Monocyte (primary cell): ENCODE data around the genes ERICH4, CEACAM6 and DEDD2.

DNA sequence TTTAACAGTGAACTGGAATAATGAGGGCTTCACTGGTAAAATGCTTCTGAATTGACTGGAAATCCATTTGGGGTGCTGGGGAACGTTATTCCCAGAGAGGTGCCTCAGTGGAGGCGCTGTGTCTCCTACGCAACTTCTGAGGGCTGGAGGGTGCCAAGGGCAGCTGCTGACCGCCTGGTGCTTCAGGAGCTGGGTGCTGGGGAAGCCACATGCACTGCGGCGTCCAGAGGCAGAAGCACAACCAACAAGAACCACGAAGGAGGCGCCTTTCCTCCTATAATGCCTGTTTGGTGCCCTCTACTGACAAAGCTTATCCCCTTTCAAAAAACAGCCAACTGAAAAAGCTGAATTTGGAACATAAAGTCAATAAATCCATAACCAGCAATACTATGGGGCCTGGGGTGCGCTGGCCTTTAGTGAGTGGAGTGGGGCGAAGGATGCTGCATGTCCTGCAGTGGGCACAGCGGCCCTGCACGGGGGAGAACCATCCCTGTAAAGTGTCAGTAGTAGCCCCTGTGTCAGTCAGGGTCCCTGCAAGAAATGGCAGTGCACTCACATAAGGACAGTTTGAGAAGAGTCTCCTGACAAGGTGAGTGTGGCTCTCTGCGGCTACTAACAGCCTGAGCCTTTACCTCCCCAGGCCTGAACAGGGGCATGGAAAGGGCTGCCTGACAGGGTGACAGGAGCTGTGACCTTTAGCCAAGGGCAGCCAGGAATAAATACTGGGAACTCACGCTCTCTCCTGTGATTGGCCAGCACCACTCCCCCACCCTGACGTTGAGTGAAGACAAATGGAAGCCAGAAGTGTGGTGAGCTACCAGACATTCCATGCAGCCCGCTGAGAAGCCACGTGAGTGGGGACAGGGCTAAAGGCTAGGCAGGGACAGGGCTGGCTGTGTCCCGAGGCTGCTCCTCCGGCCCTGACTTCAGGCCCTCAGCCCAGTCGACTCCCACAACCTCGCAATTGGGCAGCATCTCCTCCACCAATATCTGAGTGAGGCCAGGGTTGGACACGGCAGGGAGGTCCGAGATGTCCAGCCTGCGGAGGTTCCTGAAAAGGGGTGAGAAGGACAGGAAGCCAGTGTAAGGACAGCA lies 4.5 kb upstream of the B3GNT8 start:
- PRO-cap, 2 experiments: no peak in any of the 2 experiments

GRCh38 chr19:41442873-41443315 lies at the start of gene ERICH4:
Gene ERICH4 (plus strand): TSS chr19:41443156.
- PRO-cap, 2 experiments: no peak in any of the 2 experiments

DNA sequence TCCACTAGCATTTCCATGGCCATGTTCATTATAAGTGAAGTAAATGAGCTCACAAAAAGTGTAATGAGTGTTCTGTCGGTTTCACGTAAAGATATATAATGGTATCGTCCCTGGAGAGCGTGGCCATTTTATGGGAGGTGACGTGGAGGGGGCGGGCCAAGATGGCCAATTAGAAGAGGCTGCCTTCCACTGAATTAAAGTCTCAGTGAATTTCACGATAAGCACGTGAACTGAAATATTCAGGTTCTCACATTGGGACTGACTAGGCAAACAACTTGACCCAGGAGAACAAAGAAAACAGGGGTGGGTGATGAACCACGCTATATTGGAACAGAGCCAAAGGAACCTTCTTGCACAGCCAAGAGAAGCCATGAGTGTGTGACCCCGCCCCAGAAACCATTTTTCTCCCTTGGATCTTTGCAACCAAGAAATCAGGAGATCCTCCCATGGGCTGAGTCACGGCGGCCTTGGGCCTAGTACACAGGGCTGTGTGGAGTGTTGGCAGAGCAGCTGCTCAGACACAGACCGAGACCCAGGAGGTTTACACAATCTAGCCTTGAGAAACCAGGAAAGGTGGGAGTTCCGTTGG lies 36.8 kb downstream of the ERICH4 start:
- PRO-cap, 2 experiments: no peak in any of the 2 experiments

DNA sequence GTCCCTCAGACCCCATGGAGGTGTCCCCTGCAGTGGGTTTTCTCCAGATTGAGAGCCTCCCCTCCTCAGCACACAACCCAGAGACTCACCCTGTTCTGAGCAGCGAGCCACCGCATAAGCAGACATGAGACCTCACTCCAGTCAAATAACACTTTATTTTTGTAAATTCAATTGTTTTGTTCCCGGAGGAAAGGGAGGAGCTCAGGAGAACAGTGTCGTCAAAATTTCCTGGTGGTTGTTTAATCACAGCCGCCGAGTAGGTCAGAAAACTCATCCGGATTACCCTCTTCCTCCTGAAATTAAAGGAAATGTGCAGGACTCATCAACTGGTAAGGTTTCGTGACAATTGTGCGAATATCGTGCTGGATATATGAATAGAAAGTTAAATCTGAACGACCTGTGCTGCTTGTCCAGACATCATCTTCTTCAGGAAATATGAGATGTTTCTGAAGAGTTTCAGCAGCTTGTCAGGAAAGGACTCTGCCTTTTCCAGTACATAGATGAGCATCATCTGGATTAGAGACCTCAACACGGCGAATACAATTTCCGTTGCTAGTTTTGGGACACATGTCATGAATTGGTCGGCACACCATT lies 57.6 kb downstream of the ERICH4 start:
- PRO-cap, 2 experiments: no peak in any of the 2 experiments

GRCh38 chr19:41521842-41522552 lies 54.0 kb upstream of the CEACAM21 start:
- PRO-cap, 2 experiments: peak in 1 of 2 experiments; most common minus-strand start chr19:41522378 (in 1)

GRCh38 chr19:41531417-41532190 lies 44.4 kb upstream of the CEACAM21 start:
- PRO-cap, 2 experiments: peak in 2 of 2 experiments; most common plus-strand start chr19:41531511 (in 1); most common minus-strand start chr19:41531565 (in 2)

- PRO-cap, 2 experiments: no peak in any of the 2 experiments
These were observed 40.8 kb upstream of the CEACAM21 start for GRCh38 chr19:41534846-41535816.

GRCh38 chr19:41711673-41712495 lies 3.5 kb downstream of the CEACAM5 start:
- PRO-cap, 2 experiments: no peak in any of the 2 experiments

DNA sequence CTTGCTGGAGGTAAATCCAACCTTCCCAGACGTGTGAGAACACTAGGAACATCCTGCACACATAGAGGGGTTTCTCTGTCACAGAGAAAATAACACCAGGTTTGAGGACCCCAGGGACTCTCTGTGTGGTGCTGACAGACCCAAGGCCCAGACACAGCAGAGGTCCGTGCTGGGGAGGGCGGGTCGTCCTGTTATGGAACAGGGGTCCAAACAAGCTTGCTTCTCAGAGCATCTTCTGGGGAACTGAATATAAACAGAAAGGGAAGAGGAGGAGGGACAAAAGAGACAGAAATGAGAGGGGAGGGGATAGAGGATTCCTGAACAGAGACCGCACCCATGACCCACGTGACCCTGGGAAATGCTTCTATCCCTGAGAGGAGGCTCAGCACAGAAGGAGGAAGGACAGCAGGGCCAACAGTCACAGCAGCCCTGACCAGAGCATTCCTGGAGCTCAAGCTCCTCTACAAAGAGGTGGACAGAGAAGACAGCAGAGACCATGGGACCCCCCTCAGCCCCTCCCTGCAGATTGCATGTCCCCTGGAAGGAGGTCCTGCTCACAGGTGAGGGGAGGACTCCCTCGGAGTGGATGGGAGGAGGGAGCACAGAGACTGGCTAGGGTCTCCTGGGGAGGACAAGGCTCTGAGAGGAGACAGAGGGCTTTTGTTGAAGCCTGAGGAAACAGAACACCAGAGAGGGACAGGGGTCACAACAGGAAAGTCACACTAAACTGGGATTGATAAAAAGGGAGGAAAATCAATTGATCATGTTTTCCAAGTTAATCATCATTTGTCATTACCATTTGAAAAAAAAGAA lies at the start of gene CEACAM6:
CEACAM6 (plus strand) TSS at position 388 of the 813 bp plus-strand sequence.
- PRO-cap, 2 experiments: no peak in any of the 2 experiments

DNA sequence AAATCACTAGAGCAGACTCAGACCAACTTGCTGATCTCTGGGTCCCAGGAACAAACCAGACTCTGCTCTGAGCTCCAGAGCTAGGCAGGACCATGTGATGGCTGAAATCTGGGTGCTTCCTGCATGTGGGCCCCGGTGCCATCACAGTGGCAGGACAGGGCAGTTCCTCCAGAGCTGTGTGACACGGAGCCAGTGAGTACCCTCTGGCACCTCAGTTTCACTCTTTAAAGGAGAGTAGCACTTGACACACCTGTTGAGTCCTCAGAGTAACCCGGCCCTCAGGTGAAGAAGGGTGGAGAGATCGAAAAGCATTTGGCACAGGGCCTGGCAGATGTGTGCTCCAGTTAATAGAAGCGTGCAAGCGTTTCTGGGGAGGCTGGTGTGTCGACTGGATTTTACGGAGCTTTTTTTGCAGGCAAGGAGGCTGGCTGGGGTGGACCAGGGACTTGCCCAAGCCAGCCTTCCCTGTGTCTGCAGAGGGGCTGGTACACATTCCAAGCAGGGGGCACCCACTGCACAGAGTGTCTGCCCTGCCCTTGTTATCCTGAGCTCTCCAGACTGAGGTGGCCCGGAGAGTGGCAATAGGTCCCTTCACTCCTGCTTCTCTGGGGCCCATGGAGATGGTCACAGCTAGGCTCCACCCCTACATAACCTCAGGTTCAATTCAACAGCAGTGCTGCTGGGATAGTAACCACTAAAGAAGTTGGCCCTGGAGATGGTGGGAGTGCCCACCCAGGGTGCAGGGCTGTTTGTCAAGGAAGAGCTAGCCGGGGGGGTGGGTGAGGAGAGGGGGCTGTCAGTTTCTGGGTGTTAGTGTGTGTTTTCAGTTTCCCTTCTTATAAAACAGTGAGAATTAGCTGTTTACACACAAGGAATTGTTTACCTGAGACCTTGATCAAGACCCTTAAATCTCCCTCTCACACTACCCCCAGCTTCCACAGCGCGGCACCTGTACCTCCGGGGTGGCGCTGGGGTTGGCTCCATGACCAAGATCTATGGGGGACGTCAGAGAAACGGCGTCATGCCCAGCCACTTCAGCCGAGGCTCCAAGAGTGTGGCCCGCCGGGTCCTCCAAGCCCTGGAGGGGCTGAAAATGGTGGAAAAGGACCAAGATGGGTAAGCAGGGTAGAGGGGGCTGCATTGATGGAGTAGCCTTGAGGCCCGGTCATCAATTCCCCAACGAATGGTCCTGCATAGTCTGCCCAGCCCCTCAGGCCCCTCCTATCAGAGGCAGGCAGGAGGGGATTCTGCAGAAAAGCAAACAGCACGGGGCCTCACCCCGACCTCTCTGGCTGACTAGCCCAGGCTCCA lies 8.5 kb downstream of the RPS19 start:
- PRO-cap, 2 experiments: no peak in any of the 2 experiments

GRCh38 chr19:41869550-41869989 lies 7.5 kb upstream of the CD79A start:
- PRO-cap, 2 experiments: no peak in any of the 2 experiments

DNA sequence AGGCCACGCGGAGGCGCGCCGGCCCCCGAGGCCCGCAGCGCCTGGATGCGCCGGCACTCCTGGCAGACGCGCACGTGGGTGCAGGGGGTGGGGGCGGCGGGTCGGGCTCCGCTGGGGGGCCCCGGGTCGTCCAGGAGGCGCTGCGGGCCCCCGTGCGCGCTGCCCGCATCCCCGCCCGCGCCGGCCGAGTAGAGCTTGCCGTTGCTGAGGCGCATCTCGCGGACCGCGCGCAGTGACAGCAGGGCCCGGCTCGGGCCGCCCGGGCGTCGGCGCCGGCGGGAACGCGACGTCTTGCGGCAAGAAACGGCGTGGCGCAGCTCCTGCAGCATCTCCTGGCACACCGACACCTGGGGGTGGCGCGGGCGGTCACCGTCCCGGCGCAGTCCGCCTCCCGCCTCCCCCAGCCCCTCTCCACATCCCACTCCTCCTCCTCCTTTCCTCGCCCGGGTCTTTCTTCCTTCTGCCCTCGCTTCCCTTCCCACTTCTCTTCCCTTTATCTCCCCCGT lies 5.0 kb upstream of the ATP1A3 start:
- PRO-cap, 2 experiments: peak in 1 of 2 experiments; most common plus-strand start position 90 of the sequence (in 1)

GRCh38 chr19:42088582-42089386 lies 12.8 kb downstream of the ZNF574 start:
- PRO-cap, 2 experiments: no peak in any of the 2 experiments

DNA sequence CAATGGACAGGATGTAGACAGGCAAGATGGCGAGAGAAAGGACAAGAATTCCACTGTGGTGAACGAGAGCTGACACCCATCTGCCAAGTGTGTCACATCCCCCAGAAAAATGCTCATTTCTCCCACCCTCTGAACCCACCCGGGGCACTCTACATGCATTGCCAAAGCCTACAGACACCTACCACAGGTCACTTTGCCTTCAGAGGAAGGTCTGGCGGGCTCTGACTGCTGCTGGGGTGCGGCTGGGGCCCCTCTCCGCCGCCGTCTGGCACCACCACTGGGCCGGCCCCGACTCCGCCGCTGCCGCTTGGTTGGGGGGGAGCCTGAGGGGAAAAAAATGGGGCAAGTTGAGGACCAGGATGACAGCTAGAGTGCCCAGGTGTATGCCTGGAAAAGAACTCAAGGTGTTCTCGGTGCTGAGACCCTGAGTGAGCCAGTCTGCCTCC lies 7.9 kb downstream of the DEDD2 start:
- PRO-cap, 2 experiments: peak in 1 of 2 experiments; most common minus-strand start position 267 of the sequence (in 1)

- PRO-cap, 2 experiments: peak in 2 of 2 experiments; most common plus-strand start chr19:42218034 (in 2); most common minus-strand start chr19:42217677 (in 2)
These were observed at the start of gene DEDD2 for GRCh38 chr19:42217625-42218422. Gene DEDD2 (minus strand): TSS chr19:42217677.

DNA sequence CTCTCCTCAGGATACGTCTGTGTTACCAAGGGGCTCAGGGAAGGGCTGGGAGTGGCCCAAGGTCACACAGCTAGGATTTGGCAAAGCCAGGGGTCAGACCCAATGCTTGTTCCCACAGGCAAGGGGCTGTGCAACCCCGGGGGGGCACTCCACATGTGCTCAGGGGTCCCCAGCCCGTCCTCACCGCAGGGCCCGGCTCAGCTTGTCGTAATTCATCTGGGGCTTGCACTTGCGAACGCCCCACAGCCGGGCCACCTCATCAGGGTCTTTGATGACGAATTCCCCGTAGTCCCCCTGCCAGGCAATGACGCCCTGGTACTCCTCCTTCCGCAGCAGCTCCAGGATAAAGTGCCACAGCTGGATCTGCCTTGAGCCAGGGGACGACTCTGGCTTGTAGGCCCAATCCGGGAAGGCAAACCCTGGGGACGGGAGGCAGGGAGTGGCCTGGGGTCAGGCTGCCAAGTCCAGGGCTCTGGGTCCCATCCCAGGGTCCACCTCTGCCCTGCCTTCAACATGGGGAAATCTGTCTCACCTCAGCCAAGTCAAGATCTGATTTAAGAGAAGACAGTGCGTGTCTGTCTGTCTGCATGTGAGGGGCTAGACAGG lies 4.7 kb downstream of the ERF start:
- PRO-cap, 2 experiments: no peak in any of the 2 experiments

GRCh38 chr19:42254240-42254816 lies 600 bp downstream of the ERF start:
- PRO-cap, 2 experiments: peak in 1 of 2 experiments; most common minus-strand start chr19:42254596 (in 1)

- PRO-cap, 2 experiments: peak in 2 of 2 experiments; most common plus-strand start chr19:42283361 (in 2); most common minus-strand start chr19:42283769 (in 2)
These were observed 14.3 kb downstream of the CIC start for GRCh38 chr19:42283083-42283962.

DNA sequence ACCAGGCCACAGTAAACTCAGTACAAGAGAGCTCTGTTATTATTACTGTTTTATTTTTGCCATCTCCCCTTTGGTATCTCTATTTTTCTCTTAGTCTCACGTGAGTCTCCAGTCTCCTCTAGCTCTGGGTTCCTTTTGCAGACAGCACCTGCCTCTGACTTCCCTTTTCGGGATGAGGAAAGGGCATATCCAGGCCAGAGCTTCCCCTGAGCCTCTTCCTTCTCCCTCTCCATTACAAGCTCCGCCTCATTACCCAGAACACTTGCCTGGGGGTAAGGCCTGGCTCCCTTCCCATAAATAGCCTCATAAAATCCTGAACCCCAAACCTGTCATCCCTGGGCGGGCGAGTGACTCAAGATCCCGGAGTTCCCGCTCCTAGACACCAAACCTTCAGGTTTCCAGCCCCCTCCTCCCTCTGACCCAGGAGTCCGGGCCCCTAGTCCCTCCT lies 6.2 kb upstream of the CNFN start:
- PRO-cap, 2 experiments: peak in 2 of 2 experiments; most common plus-strand start position 323 of the sequence (in 2); most common minus-strand start position 125 of the sequence (in 1)

DNA sequence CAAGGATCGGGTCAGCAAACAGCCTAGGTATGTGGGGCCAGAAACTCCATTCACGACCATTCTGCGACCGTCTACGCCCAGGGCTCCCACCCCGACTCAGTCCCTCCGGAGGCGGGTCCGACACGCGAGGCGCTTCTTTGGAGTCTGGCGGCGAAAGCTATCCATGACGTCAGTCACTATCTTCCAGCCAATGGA lies 6.6 kb upstream of the CNFN start:
- PRO-cap, 2 experiments: peak in 2 of 2 experiments; most common minus-strand start position 96 of the sequence (in 1)